ENCODE data around the gene MAP3K8.

- PRO-cap, 4 experiments: no peak in any of the 4 experiments
- RAMPAGE, long total RNA, 2 experiments: no peak in any of the 2 experiments
Measured at GRCh38 chr10:28896113-28896375, 218.7 kb downstream of the BAMBI start.

DNA sequence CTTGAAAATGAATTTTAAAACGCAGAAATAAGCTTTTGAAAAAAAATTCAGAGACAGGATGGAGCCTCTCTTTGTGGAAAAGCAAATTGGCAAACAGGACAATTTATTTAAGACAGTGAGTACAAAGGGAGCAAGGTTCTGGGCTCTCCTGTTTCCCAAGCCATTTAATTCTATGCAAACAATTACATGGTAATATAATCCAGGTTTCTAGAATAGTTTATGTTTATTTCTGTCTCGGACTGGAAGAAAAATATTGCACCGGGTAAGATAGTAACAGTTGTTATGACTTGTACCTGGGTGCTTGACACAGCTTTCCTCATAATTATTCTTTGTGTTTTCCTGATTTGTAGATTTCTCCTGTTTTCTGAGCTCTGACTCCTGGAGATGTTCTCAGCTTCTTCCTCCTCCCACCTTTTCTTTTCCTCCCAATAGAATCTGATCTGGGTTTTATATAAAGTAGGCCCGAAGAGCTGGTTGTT is 263.2 kb downstream of the BAMBI start:
- PRO-cap, 4 experiments: no peak in any of the 4 experiments
- RAMPAGE, long total RNA, 2 experiments: no peak in any of the 2 experiments

- PRO-cap, 4 experiments: no peak in any of the 4 experiments
- RAMPAGE, long total RNA, 2 experiments: no peak in any of the 2 experiments
Measured at GRCh38 chr10:29470872-29471605, 163.7 kb downstream of the SVIL start.

DNA sequence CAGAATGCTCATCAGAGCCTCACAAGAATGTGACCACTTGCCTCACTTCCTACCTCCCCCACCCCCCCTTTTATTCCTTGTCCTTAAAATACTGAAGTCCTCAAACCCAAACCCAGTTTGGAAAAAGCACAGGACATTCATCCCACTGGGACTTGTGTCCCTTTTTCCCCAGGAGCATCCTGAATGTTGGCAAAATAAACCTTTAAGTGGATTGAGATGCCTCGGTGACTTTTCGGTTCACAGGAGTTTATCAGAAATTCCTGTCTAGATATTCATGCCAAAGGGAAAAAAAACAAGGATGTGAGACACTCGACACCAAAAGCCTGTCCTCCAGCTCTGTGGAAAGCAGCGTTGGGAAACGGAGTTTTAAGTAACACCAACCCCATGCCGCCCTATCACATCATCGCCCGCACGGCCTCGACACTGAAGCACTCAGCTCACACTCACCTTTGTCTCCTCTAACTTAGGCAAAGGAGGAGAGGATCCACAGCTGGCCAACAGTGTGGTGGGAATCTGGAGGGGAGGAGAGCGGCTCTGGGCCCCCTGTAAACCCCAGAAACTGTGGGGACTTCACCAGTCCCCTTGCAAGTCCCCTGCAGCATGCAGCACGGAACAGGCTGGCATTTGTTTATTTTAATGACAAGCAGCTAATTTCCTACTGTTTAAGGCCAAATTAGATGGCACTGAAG is 45.8 kb downstream of the SVIL start:
- PRO-cap, 4 experiments: no peak in any of the 4 experiments
- RAMPAGE, long total RNA, 2 experiments: no peak in any of the 2 experiments

- PRO-cap, 4 experiments: no peak in any of the 4 experiments
- RAMPAGE, long total RNA, 2 experiments: no peak in any of the 2 experiments
Measured at GRCh38 chr10:29610592-29611247, 24.1 kb downstream of the SVIL start.

GRCh38 chr10:29619003-29619866 is 15.5 kb downstream of the SVIL start:
- PRO-cap, 4 experiments: no peak in any of the 4 experiments
- RAMPAGE, long total RNA, 2 experiments: no peak in any of the 2 experiments

DNA sequence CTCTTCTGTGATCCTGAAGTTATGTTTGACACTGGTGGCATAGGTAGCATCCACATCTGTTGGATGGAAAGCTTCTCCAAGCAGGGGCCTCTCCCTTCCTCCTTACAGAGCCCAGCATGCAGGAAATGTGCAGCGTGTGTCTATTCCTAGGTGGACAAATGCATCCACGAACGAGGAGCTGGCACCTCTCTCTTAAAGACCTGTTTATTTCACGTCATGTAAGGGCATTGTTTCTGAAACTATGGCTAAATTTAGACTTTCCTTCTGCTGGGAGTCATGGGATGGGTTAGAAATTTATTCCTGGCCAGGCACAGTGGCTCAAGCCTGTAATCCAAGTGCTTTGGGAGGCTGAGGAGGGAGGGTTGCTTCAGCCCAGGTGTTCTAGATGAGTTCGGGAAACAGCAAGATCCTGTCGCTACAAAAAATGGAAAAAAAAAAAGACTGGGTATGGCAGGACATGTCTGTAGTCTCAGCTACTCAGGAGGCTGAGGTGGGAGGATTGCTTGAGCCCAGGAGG is 208.4 kb upstream of the SVIL start:
- PRO-cap, 4 experiments: no peak in any of the 4 experiments
- RAMPAGE, long total RNA, 2 experiments: no peak in any of the 2 experiments

DNA sequence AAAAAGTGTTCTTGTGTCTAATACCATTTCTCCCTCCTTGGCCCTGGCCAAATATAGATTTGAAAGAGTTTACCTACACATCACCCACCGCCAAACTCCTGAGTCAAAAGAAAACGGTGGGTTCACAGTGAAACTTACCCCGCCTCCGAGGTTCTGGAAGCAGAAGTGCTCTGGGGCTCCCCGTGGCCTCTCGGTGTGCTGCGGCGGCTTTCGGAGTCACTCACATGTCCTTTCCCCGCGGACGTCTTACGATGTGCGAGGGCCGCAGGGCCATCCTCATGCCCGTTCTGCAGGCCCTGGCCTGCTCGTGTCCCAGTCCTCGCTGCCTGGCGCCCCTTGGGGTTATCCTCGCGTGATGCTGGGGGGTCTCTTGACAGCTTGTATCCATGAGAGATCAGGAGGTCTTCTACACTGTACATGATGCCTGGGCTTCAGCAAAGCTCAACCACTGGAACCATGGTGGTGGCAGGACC is 12.0 kb downstream of the JCAD start:
- PRO-cap, 4 experiments: no peak in any of the 4 experiments
- RAMPAGE, long total RNA, 2 experiments: no peak in any of the 2 experiments

DNA sequence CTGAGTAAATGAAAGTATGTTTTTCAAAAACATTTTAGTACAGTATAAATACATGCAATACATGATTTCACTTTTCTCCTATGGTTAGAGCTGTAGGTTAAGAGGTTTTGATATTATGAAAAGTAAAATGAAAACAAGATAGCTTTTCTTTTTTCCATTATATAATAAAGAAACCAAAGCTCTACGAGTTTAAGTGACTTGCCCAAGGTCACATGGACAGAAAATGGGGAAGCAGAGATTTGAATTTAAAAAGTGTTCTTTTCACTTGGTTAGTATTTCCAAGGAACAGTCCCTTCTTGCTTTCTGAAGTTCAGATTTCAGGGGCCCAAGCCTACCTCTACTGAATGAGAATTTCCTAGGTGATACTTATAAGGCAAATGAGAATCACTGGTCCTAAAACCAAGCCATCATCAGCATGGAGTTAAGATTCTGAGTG is 13.2 kb upstream of the MAP3K8 start:
- PRO-cap, 4 experiments: peak in 1 of 4 experiments; most common plus-strand start position 272 of the sequence (in 1)
- RAMPAGE, long total RNA, 2 experiments: no peak in any of the 2 experiments

- PRO-cap, 4 experiments: peak in 4 of 4 experiments; most common plus-strand start chr10:30434125 (in 4); most common minus-strand start chr10:30433876 (in 4)
- RAMPAGE, long total RNA, 2 experiments: no peak in any of the 2 experiments
Measured at GRCh38 chr10:30433740-30434237, at the start of gene MAP3K8. MAP3K8 (plus strand) TSS chr10:30434184.

DNA sequence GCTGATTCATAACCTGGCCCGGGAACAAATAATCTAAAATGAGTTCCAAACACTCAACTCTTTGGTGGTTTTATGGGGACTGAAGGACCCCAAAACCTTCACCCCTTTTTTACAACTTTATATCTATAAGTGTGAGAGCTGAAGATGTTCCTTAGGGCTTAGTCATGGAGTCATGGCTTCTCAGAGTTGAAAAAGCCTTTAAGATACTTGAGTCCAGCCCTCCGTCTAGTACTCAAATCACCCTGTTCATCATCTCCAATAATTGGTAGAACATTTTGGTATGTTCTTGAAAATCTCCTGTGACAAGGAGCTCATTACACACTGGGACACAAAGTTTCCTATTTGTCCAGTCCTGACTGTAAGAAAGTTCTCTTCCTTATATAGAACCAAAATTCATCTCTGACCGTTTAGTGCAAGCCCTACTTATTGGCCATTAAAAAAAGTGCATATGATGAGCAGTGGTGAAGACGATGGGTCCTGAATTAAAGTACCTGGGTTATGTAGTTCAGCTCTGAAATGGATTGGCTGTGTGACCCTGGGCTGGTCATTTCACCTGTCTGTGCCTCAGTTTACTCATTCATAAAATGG is 8.8 kb downstream of the MAP3K8 start:
- PRO-cap, 4 experiments: no peak in any of the 4 experiments
- RAMPAGE, long total RNA, 2 experiments: no peak in any of the 2 experiments

GRCh38 chr10:30497712-30498031 is 63.7 kb downstream of the MAP3K8 start:
- PRO-cap, 4 experiments: peak in 3 of 4 experiments; most common minus-strand start chr10:30497932 (in 3)
- RAMPAGE, long total RNA, 2 experiments: no peak in any of the 2 experiments

- PRO-cap, 4 experiments: no peak in any of the 4 experiments
- RAMPAGE, long total RNA, 2 experiments: no peak in any of the 2 experiments
Measured at GRCh38 chr10:30695637-30696349, 66.2 kb upstream of the LYZL2 start.

DNA sequence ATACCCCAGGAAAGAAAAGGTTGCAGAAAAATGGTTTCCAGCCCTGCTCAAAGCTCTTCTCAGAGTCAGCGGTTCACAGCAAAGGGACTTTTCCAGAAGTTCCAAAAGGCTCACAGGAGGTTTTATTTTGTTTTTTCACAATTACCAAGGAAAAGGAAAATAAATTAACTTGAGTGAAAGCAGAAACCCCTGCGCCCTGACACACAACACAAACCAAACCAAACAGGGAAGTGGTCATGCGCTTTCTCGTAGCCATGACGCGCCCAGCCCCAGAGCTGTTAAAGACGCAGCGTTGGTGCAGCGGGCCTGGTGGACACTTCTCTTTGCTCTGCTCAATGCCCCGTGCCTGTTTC is 134.3 kb upstream of the LYZL2 start:
- PRO-cap, 4 experiments: peak in 2 of 4 experiments; most common plus-strand start position 281 of the sequence (in 2); most common minus-strand start position 220 of the sequence (in 2)
- RAMPAGE, long total RNA, 2 experiments: no peak in any of the 2 experiments

- PRO-cap, 4 experiments: no peak in any of the 4 experiments
- RAMPAGE, long total RNA, 2 experiments: no peak in any of the 2 experiments
Measured at GRCh38 chr10:30813685-30814476, 184.3 kb upstream of the LYZL2 start.

GRCh38 chr10:30848425-30848986 is 183.2 kb downstream of the ZNF438 start:
- PRO-cap, 4 experiments: no peak in any of the 4 experiments
- RAMPAGE, long total RNA, 2 experiments: no peak in any of the 2 experiments

- PRO-cap, 4 experiments: no peak in any of the 4 experiments
- RAMPAGE, long total RNA, 2 experiments: no peak in any of the 2 experiments
Measured at GRCh38 chr10:31014195-31014884, 17.3 kb downstream of the ZNF438 start.

GRCh38 chr10:31032178-31032891 is 670 bp upstream of the ZNF438 start:
- PRO-cap, 4 experiments: peak in 4 of 4 experiments; most common plus-strand start chr10:31032614 (in 4); most common minus-strand start chr10:31032384 (in 4)
- RAMPAGE, long total RNA, 2 experiments: start-site peak on the minus strand in 1 of 2 experiments, at chr10:31032342-31032384 at its widest, 19 reads per replicate

GRCh38 chr10:31404432-31405050 is 85.5 kb downstream of the ZEB1 start:
- PRO-cap, 4 experiments: no peak in any of the 4 experiments
- RAMPAGE, long total RNA, 2 experiments: no peak in any of the 2 experiments

DNA sequence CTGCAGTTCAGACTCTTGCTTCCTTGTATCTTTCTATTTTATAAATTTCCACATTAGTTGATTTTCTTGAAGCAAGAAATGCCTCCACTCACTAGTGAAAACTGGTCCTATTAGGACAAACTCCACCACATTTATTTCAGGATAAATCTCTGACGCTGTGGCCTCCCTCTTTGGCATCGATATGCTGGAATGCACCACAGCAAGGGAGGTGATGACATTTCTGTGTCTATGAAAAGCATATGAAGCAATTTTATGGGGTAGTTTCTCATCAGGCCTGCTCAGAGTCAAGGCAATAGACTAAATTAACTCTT is 304.4 kb downstream of the ZEB1 start:
- PRO-cap, 4 experiments: no peak in any of the 4 experiments
- RAMPAGE, long total RNA, 2 experiments: no peak in any of the 2 experiments